GM19239 (cell line): ENCODE measurements around the genes DHX58, KAT2A, HCRT, STAT3 and NAGLU.

- RRBS: no CpG with 5 or more reads among the region's 3 CpGs
These were observed 4.2 kb downstream of the NKIRAS2 start for GRCh38 chr17:42024057-42024472.

DNA sequence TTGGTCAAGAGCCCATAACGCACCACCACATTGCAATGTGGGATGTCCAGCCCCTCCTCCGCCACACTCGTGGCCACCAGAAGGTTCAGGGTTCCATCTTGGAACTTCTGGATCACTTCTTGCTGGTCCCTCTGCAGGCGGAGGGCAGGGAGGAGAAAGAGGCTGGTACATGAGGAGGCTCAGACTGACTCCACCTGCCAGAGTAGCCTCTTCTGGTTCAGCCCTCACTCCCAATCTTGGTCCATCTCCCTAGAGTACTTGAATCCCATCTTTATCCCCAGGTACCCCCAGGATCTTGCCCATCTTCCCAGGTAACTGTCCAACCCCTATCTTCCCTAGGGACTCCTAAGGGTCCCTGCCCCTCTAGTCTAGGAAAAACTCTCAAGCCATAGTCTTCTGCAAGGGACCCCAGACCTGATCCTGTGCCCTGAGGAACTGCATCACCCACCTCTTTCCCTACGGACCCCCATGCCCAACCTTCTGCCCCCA is 6.8 kb upstream of the ZNF385C start:
- RRBS: no CpG with 5 or more reads among the region's 5 CpGs

DNA sequence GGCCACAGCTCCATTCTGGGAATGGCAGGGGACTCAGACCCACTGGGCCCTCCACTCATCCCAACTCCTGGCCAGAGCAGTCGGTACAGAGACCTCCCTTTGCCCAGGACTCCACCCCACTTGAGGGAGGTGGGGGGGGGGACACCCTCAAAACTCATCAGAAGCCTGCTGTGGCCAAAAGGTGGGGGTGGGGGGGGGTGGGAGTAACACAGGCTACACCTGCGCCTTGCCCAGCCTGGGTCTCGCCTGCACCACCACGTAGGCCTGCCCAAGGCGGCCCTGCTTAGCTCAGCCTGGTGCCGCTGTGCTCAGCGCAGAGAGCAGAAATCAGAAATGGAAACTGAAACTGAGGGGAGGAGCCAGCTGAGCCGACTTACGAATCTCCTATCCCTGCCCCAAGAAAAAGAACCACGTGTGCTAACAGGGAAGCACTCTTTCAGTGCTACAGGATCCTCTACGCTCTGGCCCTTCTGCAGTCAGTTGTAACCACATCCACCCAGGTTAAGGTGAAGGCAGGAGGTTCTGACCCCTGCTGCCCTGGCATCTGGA is at the start of gene DHX58:
Gene DHX58, minus strand, starts transcription at position 329 of the 549 bp plus-strand sequence.
- RRBS: no CpG with 5 or more reads among the region's 11 CpGs

DNA sequence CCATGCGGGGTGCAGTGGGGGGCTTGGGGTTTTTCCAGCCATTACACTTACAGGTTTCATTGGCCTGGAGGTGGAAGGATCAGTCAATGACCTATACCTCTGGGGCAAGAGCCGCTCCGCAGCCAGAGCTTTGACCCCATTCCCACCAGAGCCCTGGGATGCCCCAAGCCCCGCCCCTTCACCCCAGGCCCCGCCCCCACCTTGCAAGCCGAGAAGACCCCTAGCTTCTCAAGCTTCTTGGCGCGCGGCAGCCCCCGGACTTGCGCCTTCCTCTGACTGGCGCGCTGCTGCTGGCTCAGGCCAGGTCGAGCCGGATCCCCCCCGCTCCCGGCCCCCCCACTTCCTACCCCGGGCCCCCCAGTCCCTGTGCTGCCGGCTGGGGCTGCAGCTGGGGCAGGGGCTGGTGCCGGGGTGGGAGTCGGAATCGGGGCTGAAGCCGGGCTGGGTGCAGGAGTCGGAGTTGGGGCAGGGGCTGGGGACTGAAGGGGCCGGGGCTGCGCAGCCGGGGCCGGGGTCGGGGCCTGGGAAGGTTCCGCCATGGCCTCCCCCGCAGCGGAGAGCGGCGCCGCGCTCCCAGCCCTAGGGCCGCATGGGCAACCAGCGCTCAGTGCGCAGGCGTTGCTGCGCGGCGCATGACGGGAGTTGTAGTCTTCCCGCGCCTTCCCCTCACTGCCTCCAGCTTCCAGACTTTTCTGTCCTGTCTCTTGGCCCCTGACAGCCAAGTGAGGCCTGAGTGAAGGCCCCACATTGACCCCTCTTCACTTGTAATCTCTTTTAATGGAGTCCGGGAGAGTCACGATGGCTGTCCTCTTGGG is at the start of gene KAT2A:
Gene KAT2A, minus strand, starts transcription at position 602 of the 815 bp plus-strand sequence.
- RRBS: 4% methylated on average over 9 of the region's 48 CpGs

DNA sequence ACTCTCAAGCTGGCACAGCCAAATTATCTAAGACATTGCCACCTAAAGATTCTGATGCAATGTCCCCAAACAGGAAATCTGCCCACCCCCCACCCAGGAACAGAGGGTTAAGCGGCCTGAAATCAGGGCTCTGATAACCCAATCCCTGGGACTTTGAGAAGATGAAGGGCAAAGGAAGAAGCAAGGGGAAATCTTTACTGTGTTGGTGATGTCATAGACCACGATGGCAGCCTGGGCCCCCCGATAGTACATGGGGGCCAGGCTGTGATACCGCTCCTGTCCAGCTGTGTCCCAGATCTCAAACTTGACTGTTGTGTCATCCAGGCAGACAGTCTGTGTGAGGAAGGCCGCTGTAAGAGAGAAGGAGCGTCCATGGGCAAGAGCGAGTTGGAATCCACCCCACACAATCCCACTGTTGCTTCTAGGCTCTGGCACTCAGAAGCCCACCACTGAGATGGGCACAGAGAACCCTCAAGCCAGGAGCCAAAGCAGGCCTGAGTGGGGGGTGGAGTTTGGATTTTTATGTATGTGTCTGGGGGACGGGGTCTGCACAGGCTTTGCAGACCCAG is 5.9 kb downstream of the HSPB9 start:
- RRBS: no CpG with 5 or more reads among the region's 8 CpGs

DNA sequence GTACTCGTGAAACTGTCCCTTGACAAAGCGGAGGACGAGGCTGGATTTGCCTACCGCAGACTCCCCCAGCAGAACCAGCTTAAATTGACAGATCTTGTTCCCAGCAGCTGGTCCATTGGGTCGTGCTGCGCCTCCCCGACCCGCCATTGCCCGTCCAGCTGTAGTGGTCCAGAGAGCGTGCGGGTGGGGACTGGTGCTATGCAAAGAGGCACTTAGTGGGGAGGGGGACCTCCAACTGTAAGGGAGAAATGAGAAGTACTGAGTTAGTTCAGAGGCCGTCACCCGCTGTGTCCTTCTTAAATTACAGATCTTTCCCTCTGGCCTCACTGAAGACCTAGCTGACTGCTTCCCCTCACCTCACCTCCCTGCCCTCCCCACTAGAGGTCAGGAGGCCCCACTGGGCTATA is 7.8 kb downstream of the HSPB9 start:
- RRBS: no CpG with 5 or more reads among the region's 13 CpGs

GRCh38 chr17:42132074-42132913 is 9.7 kb downstream of the HSPB9 start:
- RRBS: no CpG with 5 or more reads among the region's 6 CpGs

GRCh38 chr17:42185398-42185573 is at the start of gene HCRT:
TSS of gene HCRT (minus strand) at chr17:42185452.
- RRBS: no CpG with 5 or more reads among the region's 3 CpGs

GRCh38 chr17:42268638-42269224 is 7.5 kb downstream of the STAT5B start:
- RRBS: no CpG with 5 or more reads among the region's 5 CpGs

GRCh38 chr17:42295377-42295833 is 7.1 kb downstream of the STAT5A start:
- RRBS: 100% methylated on average over 1 of the region's 9 CpGs

DNA sequence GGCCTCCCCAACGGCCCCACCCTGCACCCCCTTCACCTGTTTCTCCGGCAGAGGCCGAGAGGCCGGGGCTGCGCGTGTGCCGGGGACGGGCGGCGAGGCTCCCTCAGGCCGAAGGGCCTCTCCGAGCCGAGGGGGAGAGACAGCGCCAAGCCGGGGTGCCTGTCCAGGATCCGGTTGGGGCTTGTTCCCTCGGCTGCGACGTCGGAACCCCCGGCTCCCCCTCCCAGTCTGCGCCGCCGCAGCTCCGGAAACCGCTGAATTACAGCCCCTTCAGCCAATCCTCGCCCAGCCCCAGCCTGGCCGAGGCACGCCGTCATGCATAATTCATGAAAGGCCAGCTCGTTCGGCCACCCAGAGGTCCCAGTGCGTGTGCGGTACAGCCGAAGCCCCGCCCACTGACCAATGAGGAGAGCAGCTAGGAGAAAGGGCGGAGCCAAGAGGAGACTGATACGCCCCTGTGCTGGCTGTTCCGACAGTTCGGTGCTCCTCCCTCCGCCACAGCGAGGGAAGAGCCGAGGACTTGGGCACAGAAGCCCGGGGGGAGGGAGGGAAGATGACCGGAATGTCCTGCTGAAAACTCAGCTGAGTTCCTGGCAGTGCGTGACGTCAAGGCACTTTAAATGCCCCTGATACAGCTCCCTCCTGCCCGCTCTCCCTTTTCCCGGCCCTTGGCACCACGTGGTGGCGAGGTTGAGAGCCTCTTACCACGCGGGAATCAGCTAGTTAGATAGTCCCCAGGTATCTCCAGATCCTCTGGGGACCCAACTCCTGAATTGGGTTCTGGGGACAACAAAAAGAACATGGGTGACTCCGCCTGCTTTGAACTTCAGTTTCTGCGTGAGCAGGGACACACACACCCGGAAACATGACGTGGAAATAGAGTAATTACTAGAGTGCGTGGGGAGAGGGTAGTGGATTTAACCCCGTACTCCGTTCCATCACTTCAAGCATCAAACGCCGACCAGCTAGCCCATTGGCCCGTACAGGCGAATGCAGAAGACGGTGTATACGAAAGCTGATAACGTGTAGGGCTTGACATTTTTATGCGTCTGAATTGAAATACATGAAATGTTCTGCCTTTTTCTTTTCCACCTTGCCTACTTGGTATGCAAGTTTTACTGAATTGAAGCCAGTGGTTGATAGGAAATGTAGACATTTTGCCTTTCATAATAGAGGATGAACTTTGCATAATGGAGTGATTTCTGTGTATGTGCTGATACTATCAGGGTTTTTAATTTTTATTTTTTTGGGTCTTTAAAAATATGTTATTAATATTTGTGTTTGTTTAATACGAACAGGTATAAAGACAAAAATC is at the start of gene STAT3:
Gene STAT3, minus strand, starts transcription at position 200 of the 1,315 bp plus-strand sequence.
- RRBS: 2% methylated on average over 18 of the region's 69 CpGs

- RRBS: no CpG with 5 or more reads among the region's 40 CpGs
These were observed 16.8 kb upstream of the STAT3 start for GRCh38 chr17:42405024-42405501.

DNA sequence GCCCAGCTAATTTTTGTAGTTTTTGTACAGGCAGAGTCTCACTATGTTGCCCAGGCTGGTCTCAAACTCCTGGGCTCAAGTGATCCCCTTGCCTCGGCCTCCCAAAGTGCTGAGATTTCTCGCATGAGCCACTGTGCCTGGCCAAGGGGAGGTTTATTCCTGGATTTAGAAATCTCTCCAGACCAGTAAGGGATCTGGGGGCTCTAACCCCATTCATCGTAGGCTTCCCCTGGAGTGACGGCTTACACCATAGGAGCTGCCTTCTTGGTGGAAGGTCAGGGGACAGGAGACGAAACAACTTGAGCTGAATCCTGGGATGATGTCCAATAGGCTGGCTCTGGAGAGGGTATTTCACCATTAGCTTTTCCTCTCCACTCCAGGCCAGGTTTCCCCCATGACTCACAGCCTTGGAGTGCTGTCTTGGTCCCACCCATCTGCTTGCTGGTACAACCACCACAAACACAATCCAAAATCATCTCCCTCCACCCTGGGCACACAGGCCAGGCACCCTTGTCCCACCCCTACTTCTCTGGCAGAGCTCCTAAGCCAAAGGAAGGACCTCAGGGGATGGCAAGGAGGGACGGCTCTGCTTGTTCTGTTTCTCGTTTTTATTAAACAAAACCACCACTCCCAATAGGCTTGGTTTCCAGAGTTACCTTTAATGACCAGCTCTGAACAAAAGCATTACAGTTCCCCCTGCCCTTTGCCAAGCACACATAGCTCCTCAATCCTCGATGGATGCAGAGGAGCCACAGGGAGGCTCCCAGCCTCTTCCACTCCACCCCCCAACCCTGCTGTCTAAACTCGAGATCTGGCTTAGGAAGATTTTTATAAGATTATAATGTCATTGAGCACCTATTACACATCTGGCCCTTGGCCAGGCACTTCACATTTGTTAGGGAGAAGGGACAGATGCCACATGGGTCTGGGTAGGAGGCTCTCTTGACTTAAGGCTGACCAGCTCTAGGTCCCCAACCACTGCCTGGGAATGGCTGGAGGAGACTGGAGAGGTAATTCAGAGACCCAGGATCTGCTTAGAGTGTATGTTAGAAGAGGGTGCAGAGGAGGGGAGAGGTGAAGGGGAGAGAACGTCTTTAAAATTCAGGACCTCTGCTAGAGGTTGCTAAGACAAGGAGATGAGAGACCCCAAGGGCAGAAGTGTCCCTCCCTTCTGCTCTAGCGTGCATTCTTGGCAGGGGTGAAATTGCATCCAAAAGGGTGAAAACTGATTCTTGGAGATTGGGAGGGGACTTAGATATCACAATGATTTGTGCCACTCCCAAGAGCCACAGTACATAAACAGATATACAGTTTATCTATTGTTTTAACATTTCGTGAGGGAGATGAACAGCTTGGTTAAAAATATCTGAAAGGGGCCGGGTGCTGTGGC is 13.3 kb downstream of the CAVIN1 start:
- RRBS: no CpG with 5 or more reads among the region's 13 CpGs

DNA sequence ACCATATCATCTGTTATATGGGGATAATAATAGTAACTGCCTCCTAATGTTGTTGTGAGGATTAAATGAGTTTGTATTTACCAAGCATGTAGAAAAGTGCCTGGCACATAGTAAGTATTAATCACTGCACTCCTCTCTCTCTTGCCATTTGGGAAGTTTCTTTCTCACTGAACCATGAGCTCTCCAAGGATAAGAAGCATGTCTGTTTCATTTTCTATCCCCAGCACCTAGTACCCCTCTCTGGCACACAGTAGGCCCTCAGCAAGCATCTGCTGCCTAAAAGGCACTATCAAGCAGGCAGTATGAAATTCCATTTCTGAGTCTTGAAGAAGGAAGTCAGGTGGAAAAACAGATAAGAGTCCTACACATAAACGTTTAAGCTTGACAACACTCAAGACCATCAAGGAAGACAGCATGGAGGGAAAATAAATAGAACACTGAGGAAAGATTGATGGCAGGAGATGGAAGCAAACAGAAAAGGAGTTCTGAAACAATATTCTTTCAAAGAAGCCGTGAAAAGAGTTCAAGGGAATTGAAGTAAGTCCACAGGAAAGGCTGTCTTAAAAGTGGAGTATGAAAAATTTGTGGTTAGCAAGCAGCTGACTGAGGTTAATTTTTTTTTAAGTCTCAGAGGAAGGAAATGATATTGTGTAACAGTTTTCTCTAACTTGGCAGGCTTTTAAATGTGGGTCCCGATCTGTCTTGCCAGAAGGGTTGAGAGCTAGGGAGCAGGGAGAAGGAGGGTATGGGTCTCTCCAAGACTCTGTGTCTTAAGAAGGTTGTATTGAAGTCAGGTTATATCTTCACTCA is 2.1 kb upstream of the ATP6V0A1 start:
- RRBS: no CpG with 5 or more reads among the region's 3 CpGs

- RRBS: no CpG with 5 or more reads among the region's 23 CpGs
These were observed 15.1 kb upstream of the NAGLU start for GRCh38 chr17:42520454-42521826.

GRCh38 chr17:42522132-42522442 is 14.0 kb upstream of the NAGLU start:
- RRBS: no CpG with 5 or more reads among the region's 7 CpGs

DNA sequence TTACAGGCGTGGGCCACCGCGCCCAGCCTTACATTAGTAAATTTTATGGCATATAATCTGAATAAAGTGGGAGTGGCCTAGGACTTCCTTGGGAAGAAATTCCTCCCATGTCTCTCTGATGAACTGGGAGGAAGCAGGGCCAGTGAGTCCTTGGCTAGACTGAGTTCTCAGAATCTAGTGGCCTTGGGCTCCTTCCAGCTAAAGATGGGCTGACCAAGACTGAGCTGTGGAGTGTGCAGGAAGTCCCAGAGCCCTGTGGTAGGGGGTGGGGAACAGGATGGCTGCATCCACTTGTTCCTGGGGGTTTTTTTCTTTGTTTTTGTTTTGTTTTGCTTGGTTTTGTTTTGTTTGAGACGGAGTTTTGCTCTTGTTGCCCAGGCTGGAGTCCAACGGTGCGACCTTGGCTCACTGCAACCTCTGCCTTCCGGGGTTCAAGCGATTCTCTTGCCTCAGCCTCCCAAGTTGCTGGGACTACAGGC is 9.9 kb upstream of the NAGLU start:
- RRBS: no CpG with 5 or more reads among the region's 8 CpGs

- RRBS: no CpG with 5 or more reads among the region's 2 CpGs
These were observed 5.9 kb upstream of the NAGLU start for GRCh38 chr17:42530151-42530530.

DNA sequence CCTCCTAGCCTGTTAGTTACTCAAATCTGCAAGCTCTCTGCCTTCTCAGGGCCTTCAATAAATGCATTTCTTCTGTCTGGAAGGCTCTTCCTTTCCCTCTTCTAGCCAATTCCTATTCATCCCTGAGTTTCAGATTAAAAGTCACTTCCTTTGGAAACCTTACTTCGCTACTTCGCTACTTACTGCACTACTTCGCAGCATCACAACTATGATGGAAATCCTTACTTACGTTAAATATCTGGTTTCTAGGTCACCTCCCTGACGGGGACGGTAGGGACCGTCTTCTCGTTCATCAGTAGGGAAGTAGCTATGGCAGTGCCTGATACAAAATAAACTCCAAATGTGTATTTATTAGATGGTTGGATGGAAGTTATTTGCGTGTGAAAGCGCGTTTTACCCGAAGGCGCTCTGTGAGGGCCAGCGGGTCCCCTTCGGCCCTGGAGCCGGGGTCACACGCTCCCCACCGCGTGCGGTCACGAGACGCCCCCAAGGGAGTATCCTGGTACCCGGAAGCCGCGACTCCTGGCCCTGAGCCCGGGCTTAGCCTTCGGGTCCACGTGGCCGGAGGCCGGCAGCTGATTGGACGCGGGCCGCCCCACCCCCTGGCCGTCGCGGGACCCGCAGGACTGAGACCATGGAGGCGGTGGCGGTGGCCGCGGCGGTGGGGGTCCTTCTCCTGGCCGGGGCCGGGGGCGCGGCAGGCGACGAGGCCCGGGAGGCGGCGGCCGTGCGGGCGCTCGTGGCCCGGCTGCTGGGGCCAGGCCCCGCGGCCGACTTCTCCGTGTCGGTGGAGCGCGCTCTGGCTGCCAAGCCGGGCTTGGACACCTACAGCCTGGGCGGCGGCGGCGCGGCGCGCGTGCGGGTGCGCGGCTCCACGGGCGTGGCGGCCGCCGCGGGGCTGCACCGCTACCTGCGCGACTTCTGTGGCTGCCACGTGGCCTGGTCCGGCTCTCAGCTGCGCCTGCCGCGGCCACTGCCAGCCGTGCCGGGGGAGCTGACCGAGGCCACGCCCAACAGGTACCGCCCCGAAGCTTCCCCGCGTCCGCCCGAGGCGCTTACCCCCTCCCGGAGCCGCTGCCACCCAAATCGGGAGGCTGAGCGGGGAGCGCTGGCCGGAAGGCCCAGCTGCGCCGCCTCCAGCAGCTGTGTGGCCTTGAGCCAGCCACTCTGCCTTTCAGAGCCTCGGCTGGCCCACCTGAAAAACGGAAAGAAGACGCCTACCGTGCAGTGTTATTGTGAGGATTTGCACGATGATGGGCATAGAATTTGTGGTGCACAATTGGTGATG is at the start of gene NAGLU:
Gene NAGLU, plus strand, starts transcription at position 603 of the 1,288 bp plus-strand sequence.
- RRBS: 1% methylated on average over 36 of the region's 113 CpGs

DNA sequence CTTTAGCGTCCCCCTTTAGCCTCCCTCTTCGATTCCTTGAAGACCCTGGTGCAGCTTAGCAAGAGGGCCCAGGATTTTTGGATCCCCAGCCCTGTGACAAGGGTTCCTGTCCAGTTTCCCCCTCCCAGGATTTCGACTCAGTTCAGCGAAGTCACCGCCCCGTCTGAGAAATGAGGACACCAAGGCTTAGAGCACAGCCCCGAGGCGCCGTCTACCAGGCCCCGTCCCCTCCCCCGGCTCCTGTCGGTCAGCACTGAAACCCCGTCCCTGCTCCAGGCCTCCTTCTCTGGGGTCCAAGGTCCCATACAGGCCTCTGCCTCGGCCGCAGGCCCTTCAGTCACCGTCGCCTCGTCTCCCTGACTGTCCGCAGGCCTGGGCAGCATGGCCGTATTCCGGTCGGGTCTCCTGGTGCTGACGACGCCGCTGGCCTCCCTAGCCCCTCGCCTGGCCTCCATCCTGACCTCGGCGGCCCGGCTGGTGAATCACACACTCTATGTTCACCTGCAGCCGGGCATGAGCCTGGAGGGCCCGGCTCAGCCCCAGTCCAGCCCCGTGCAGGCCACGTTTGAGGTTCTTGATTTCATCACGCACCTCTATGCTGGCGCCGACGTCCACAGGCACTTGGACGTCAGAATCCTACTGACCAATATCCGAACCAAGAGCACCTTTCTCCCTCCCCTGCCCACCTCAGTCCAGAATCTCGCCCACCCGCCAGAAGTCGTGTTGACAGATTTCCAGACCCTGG is 466 bp downstream of the COASY start:
- RRBS: 2% methylated on average over 9 of the region's 42 CpGs